ENCODE measurements around a stretch of chr5.

DNA sequence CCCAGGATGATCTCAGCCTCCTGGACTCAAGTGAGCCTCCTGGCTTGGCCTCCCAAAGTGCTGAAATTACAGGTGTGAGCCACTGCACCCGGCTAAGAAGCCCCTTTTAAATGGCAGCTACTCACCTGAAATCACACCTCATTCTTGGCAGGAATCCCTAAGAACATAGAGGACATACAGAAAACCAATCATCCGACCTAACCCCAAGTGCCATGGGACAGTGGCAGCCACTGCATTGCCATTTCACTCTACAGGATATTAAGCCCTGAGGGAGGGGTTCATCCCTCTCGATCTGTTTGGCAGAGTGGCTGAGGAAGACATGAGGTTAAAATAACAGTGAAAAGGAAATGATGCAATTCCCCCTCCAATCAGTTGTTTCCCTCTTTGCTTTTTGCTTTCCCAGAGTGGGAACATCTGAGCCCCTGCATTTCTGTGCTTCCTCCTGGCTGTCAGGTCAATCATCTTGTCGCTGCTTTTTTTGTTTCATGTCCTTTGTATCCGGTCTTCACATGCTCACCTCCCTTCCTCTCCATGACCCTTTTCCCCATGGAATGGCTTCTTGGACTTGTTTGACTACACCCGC is 74.8 kb downstream of the LRRC70 start:
- PRO-cap, 3 experiments: peak in 1 of 3 experiments; most common minus-strand start position 301 of the sequence (in 1)
- RAMPAGE, long total RNA, 4 experiments: no peak in any of the 4 experiments
- RRBS: no CpG with 5 or more reads among the region's 6 CpGs

DNA sequence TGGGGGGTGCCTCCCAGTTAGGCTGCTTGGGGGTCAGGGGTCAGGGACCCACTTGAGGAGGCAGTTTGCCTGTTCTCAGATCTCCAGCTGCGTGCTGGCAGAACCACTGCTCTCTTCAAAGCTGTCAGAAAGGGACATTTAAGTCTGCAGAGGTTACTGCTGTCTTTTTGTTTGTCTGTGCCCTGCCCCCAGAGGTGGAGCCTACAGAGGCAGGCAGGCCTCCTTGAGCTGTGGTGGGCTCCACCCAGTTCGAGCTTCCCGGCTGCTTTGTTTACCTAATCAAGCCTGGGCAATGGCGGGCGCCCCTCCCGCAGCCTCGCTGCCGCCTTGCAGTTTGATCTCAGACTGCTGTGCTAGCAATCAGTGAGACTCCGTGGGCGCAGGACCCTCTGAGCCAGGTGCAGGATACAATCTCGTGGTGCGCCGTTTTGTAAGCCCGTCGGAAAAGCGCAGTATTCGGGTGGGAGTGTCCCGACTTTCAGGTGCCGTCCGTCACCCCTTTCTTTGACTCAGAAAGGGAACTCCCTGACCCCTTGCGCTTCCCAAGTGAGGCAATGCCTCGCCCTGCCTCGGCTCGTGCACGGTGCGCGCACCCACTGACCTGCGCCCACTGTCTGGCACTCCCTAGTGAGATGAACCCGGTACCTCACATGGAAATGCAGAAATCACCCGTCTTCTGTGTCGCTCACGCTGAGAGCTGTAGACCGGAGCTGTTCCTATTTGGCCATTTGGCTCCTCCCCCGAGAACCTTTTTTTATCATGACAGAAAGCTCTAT is 225.8 kb downstream of the LRRC70 start:
- PRO-cap, 3 experiments: no peak in any of the 3 experiments
- RAMPAGE, long total RNA, 4 experiments: no peak in any of the 4 experiments
- RRBS: no CpG with 5 or more reads among the region's 34 CpGs

DNA sequence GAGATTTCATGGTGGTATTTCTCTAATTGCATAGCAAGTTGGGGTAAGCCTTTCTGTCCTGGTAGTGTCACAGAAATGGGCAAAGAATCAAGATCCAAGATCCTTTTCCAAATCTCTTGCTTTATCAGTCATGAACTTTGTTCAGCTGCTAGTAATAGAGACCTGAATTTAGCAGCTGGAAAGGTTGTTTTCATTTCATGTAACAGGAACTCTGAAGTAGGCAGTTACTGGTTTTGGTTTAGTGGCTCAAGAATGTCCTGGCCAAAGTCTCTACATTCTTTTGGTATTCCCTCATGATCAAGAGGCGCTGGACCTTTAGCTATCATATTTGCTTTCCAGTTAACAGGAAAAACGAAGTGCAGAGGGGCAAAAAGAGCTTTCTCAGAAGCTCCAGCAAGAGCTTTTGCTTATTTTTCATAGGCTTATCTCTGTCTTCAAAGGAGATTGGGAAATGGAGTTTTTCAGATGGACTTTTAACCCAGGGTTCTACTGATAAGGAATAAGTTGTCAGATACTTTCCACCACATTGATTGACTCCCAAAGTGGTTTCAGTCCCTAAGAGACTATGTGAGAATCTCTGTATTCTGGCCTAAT is 359.1 kb downstream of the LRRC70 start:
- PRO-cap, 3 experiments: no peak in any of the 3 experiments
- RAMPAGE, long total RNA, 4 experiments: no peak in any of the 4 experiments
- RRBS: no CpG with 5 or more reads among the region's 2 CpGs

DNA sequence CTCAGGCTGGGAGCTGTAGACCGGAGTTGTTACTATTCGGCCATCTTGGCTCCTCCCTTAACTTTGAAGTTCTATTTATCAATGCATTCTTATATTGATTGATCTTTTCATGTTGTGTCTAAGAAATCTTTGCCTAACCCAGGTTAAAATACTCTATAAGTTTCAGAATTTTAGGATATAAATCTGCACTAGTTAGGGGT is 30.7 kb upstream of the RNF180 start:
- PRO-cap, 3 experiments: no peak in any of the 3 experiments
- RAMPAGE, long total RNA, 4 experiments: no peak in any of the 4 experiments
- RRBS: no CpG with 5 or more reads among the region's 2 CpGs

- PRO-cap, 3 experiments: no peak in any of the 3 experiments
- RAMPAGE, long total RNA, 4 experiments: no peak in any of the 4 experiments
- RRBS: no CpG with 5 or more reads among the region's 6 CpGs
These were observed 47.8 kb downstream of the RNF180 start for GRCh38 chr5:64213285-64213975.

- PRO-cap, 3 experiments: no peak in any of the 3 experiments
- RAMPAGE, long total RNA, 4 experiments: no peak in any of the 4 experiments
- RRBS: no CpG with 5 or more reads among the region's 4 CpGs
These were observed 918 bp downstream of the RGS7BP start for GRCh38 chr5:64506837-64507029.

DNA sequence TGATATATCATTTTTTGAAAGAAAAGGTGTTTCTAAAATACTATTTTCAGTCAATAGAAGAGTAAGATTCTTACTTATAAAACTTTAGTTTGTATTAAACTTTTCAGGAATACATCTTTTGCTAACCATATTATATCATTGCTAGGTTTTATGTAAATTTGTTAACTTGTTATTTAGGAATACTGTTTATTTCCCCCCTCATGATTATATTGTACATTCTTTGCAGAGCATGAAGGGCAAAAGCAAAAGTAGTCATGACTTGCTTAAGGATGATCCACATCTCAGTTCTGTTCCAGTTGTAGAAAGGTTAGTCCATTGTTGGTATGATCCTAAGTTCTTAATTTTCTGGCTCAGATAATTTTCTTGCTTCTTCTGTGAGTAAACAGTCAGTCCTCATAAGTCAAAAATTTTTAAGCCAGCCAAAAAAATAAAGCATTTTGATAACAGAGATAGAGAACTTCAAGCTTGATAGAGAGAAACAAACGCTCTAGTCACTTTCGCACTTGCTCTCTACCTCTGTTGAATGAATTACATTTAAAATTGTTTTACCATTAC is 31.4 kb downstream of the CWC27 start:
- PRO-cap, 3 experiments: no peak in any of the 3 experiments
- RAMPAGE, long total RNA, 4 experiments: no peak in any of the 4 experiments
- RRBS: no CpG with 5 or more reads among the region's 2 CpGs

- PRO-cap, 3 experiments: no peak in any of the 3 experiments
- RAMPAGE, long total RNA, 4 experiments: no peak in any of the 4 experiments
- RRBS: no CpG with 5 or more reads among the region's 2 CpGs
These were observed 127.6 kb downstream of the CWC27 start for GRCh38 chr5:64896302-64896723.

GRCh38 chr5:65563751-65564125 is 642 bp downstream of the PPWD1 start:
- PRO-cap, 3 experiments: no peak in any of the 3 experiments
- RAMPAGE, long total RNA, 4 experiments: no peak in any of the 4 experiments
- RRBS: no CpG with 5 or more reads among the region's 11 CpGs

DNA sequence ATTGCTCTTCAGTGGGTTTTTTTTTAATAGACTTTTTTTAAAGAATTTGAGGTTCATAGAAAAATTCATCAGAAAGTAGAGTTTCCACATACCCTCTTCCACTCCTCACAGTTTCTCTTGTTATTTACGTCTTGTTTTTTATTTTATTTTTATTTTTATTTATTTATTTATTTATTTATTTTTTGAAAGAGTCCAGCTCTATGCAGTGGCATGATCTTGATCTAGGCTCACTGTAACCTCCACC is 33.7 kb downstream of the SHLD3 start:
- PRO-cap, 3 experiments: no peak in any of the 3 experiments
- RAMPAGE, long total RNA, 4 experiments: no peak in any of the 4 experiments
- RRBS: no CpG with 5 or more reads among the region's 1 CpG

DNA sequence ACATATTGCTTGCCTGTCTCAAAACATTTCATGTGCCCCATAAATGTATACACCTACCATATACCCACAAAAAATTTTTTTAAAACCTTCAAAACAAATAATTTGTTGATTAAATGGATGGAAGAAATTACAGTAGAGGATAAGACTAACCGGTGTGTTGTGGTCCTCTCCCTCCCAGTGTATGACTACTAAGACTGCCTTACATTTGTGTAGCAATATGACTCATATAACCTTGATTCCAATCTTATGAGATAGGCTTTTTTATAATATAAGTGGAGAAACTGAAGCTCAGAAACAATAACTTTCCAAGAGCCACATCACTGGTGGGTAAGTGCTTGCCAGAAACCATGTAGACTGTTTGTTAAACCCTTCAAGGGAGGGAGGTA is 47.5 kb downstream of the NLN start:
- PRO-cap, 3 experiments: no peak in any of the 3 experiments
- RAMPAGE, long total RNA, 4 experiments: no peak in any of the 4 experiments
- RRBS: no CpG with 5 or more reads among the region's 1 CpG

- PRO-cap, 3 experiments: no peak in any of the 3 experiments
- RAMPAGE, long total RNA, 4 experiments: no peak in any of the 4 experiments
- RRBS: no CpG with 5 or more reads among the region's 10 CpGs
These were observed 58.8 kb upstream of the ERBIN start for GRCh38 chr5:65867478-65868086.

DNA sequence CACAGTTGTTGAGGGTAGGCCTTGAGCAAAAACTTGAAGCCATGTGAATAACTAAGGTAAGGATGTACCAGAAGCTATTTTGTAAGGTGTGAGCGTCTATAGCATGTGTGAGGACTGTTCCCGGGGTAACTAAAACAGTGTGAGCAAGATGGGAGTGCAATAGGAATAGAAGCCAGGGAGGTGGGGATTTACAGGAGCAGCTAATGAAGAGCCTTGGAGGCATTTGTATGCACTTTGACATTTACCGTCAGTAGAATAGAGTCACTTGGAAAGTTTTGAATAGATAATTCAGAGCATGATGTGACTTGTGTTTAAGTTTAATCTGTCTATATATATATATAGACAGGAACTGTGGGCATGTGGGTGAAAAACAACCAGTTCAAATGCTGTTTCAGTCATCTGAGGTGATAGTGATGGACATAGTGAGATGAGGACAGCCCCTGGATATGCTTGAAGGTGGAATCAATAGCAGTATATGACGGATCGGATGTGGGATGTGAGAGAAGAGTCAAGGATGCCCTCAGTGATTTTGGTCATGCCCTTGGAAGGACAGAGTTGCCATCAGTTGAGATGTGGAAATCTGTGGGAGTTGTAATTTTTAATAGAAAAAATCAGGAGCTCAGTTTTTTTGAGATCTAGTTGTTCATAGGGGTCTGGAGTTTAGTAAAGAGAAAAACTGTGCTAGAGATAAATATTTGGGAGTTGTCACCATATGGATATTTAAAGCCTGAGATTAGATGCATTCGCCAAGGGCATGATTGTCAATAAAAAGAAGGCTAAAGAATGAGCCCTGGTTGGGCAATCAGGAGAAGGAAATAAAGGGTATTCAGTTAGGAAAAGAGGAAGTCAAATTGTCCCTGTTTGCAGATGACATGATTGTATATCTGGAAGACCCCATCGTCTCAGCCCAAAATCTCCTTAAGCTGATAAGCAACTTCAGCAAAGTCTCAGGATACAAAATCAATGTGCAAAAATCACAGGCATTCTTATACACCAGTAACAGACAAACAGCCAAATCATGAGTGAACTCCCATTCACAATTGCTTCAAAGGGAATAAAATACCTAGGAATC is 78.7 kb downstream of the ERBIN start:
- PRO-cap, 3 experiments: no peak in any of the 3 experiments
- RAMPAGE, long total RNA, 4 experiments: no peak in any of the 4 experiments
- RRBS: no CpG with 5 or more reads among the region's 7 CpGs

GRCh38 chr5:66158074-66159006 is 14.2 kb downstream of the SREK1 start:
- PRO-cap, 3 experiments: no peak in any of the 3 experiments
- RAMPAGE, long total RNA, 4 experiments: no peak in any of the 4 experiments
- RRBS: no CpG with 5 or more reads among the region's 11 CpGs

DNA sequence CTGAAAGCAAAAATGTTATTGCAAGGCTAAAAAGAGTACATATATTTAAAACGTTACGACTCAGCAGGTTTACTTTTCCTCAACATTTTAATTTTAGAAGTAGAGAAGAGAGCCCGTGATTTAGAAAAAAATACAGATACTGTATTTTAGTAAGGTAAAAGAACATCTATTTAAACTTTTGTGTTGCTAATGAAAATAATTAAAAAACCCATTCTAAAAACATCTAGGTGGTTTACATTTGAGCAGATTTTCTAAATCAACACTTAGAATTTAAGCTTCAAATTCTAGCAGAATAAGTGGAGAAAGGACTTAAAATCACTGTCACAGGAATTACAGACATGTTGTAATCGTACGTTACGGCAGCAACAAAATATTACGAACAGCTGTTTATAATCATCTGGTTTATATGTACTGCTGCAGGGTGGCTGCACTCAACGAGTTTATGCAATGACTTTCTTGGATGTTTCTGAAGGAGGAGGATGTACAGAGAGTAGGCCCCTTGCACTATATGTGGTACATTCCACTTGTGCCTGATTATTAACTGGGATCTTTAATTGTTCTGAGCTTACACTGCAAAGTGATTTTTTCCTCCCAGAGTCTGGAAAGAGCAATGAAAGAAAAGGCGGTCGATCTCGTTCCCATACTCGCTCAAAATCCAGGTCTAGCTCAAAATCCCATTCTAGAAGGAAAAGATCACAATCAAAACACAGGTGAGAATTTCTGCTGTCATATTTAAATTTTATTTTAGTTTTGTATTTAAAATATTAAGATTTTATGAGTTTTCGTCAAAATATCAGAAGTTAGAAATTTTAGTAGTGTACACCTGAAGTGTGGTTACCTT is 20.3 kb downstream of the SREK1 start:
- PRO-cap, 3 experiments: no peak in any of the 3 experiments
- RAMPAGE, long total RNA, 4 experiments: no peak in any of the 4 experiments
- RRBS: no CpG with 5 or more reads among the region's 13 CpGs

- PRO-cap, 3 experiments: no peak in any of the 3 experiments
- RAMPAGE, long total RNA, 4 experiments: no peak in any of the 4 experiments
- RRBS: no CpG with 5 or more reads among the region's 4 CpGs
These were observed 214.5 kb downstream of the SREK1 start for GRCh38 chr5:66358607-66359033.

GRCh38 chr5:66361060-66361598 is 217.0 kb downstream of the SREK1 start:
- PRO-cap, 3 experiments: no peak in any of the 3 experiments
- RAMPAGE, long total RNA, 4 experiments: no peak in any of the 4 experiments
- RRBS: no CpG with 5 or more reads among the region's 4 CpGs

DNA sequence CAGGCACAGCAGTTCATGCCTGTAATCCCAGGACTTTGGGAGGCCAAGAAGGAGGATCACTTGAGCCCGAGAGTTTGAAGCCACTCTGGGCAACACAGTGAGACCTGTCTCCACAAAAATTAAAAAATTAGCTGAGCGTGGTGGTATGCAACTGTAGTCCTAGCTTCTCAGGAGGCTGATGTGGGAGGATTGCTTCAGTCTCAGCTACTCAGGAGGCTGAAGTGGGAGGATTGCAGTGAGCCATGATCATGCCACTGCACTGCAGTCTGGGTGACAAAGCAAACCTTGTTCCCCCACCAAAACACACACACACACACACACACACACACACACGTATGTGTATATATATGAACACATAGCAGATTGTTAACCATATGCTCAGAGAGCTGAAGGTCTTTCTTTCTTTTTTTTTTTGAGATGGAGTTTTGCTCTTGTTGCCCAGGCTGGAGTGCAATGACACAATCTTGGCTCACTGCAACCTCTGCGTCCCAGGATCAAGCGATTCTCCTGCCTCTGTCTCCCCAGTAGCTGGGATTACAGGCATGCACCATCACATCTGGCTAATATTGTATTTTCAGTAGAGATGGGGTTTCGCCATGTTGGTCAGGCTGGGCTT is 157.4 kb upstream of the MAST4 start:
- PRO-cap, 3 experiments: no peak in any of the 3 experiments
- RAMPAGE, long total RNA, 4 experiments: no peak in any of the 4 experiments
- RRBS: no CpG with 5 or more reads among the region's 6 CpGs

DNA sequence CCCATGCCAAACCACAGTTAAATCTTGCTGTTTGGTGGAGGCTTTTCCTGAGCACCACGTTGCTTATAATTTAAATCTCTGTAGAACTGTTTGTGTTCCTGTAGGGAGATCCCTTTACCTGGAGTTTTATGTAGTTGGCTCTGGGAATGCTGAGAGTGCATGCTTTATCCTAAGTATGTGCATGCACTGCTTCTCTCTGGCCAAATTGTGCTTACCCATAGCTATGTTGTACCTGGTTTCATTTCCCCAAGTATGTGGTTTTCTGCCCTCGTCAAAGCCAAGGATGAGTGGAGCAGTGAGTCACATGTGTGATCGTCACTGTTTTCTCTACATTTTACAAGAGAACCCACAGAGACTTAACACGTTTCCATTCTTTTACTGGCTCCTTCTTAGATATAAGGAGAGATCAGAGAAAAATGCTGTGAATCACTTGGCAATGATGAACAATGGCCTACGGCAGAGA is 42.0 kb upstream of the MAST4 start:
- PRO-cap, 3 experiments: no peak in any of the 3 experiments
- RAMPAGE, long total RNA, 4 experiments: no peak in any of the 4 experiments
- RRBS: no CpG with 5 or more reads among the region's 5 CpGs

GRCh38 chr5:67003755-67004433 is 192.7 kb downstream of the CD180 start:
- PRO-cap, 3 experiments: peak in 3 of 3 experiments; most common plus-strand start chr5:67004058 (in 1); most common minus-strand start chr5:67004057 (in 3)
- RAMPAGE, long total RNA, 4 experiments: start-site peak on the plus strand in 1 of 4 experiments, at chr5:67004172-67004245 at its widest, 8 reads per replicate; start-site peak on the minus strand in 1 of 4 experiments, at chr5:67004078-67004215 at its widest, 5 to 6 reads per replicate
- RRBS: 2% methylated on average over 20 of the region's 45 CpGs